Melanocyte of skin (primary cell): ENCODE measurements around a stretch of chr5.

- CAGE, long polyA plus RNA, 2 experiments, result no peak in any of the 2 experiments
These were observed 35.1 kb upstream of the IL6ST start for GRCh38 chr5:56029761-56030365.

- CAGE, long polyA plus RNA, 2 experiments, result no peak in any of the 2 experiments
These were observed 103.2 kb upstream of the IL6ST start for GRCh38 chr5:56097947-56098284.

DNA sequence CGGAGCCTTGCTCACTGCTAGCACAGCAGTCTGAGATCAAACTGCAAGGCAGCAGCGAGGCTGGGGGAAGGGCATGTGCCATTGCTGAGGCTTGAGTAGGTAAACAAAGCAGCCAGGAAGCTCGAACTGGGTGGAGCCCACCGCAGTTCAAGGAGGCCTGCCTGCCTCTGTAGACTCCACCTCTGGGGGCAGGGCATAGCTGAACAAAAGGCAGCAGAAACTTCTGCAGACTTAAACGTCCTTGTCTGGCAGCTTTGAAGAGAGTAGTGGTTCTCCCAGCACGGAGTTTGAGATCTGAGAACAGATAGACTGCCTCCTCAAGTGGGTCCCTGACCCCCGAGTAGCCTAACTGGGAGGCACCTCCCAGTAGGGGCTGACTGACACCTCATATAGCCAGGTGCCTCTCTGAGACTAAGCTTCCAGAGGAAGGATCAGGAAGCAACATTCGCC, 11.4 kb downstream of the ANKRD55 start:
- CAGE, long polyA plus RNA, 2 experiments, result no peak in any of the 2 experiments

GRCh38 chr5:56490871-56491421, 257.8 kb upstream of the ANKRD55 start:
- CAGE, long polyA plus RNA, 2 experiments, result no peak in any of the 2 experiments

GRCh38 chr5:56588612-56589188, 226.6 kb upstream of the MAP3K1 start:
- CAGE, long polyA plus RNA, 2 experiments, result no peak in any of the 2 experiments

GRCh38 chr5:56612735-56612993, 202.7 kb upstream of the MAP3K1 start:
- CAGE, long polyA plus RNA, 2 experiments, result no peak in any of the 2 experiments

DNA sequence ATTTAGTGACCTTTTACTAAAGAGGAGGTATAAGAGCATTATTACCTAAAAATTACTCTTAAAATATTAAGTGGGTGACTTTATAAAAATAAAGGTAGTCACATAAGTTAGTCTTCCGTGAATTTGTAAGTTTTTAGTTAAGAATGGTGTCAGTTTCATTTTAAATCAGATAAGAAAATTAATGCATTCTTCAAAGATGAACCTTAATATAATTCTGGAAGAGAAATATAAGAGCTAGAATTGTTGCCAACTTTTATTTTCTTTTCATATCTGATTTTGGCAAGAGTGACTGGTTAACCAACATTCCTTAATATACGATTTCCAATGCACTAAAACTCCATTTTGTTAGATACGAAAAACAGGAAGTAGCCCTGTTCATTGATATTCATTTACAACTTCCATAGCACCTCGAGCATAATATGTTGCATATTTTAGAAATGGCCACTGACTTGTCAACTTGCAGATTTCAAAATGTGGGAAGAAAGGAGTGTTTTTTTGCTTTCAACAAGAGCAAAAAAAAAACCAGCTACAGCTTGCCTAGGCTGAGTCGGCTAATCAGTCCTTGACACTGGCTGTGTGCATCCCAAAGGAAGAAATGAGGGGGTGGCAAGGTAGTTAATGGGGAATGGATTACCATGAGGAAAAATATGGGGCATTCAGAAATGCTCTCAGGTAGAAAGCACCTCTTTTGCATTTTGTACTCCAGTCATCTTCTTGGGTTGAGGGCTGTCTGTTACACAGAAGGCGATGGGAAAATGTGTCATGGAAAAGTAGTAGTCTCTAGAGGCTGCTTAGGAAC, 3.8 kb downstream of the MAP3K1 start:
- CAGE, long polyA plus RNA, 2 experiments, result no peak in any of the 2 experiments

- CAGE, long polyA plus RNA, 2 experiments, result no peak in any of the 2 experiments
These were observed 41.2 kb downstream of the MAP3K1 start for GRCh38 chr5:56856415-56857022.

DNA sequence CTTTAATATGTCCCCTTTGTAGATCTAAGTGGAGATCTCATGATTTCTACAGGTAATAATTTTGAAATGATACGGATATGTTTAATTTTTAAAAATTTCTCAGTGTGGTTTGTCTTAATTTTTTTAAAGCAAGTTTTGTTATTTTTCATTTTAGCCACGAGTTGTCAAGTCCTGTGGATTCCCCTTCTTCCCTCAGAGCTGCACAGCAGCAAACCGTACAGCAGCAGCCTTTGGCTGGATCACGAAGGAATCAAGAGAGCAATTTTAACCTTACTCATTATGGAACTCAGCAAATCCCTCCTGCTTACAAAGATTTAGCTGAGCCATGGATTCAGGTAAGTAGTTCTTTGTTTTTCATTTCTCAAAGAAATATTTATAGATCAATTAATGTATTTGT, 36.7 kb upstream of the SETD9 start:
- CAGE, long polyA plus RNA, 2 experiments, result no peak in any of the 2 experiments

- CAGE, long polyA plus RNA, 2 experiments, result no peak in any of the 2 experiments
These were observed 544 bp downstream of the MIER3 start for GRCh38 chr5:56951159-56951999.

- CAGE, long polyA plus RNA, 2 experiments, result no peak in any of the 2 experiments
These were observed 2.5 kb downstream of the GPBP1 start for GRCh38 chr5:57176188-57176911.

DNA sequence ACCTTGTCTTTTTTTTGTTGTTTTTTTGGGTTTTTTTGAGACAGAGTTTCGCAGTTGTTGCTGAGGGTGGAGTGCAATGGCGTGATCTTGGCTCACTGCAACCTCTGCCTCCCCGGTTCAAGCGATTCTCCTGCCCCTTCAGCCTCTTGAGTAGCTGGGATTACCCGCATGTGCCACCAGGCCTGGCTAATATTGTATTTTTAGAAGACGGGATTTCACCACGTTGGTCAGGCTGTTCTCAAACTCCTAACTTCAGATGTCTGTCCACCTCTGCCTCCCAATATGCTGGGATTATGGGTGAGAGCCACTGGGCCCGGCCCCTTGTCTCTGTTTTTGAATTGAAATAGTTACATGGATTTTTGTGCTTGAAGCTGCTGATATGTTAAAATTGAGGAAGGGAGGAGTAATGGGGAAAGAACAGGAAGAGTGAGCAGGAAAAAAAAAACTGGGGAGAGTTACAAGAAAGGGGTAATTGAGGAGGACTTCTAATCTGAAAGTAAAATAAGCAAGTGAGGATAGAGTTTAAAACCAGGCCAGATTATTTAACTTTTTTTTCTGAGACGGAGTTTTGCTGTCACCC, 5.8 kb downstream of the GPBP1 start:
- CAGE, long polyA plus RNA, 2 experiments, result no peak in any of the 2 experiments

DNA sequence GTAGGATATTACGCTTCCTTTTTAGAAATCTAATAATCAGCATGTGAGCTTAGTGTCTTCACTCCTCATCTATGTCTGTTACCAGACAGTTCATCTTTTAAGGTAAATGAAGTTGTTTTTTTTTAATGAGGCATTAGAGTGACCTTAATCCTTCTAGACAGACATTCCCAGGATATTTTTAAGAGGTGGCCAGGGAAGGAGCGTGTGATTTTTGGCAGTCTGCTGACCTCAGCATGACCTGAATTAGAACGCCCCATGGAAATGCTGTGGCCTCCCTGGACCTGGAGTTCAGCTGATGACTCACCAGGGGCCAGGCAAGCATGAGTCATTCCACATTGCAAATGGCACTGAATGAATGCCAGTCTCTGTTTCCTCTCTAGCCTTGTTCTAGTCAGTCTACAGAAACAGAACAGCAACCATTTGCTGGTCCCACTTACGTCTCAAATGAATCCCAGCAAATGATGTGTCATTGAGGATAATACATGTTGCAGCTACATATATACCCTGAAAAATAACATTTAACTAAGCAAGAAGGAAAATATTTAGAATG, 210.4 kb upstream of the ACTBL2 start:
- CAGE, long polyA plus RNA, 2 experiments, result no peak in any of the 2 experiments

- CAGE, long polyA plus RNA, 2 experiments, result no peak in any of the 2 experiments
These were observed 408.9 kb upstream of the ACTBL2 start for GRCh38 chr5:57891389-57892083.

GRCh38 chr5:58071488-58072211, 388.2 kb downstream of the PLK2 start:
- CAGE, long polyA plus RNA, 2 experiments, result no peak in any of the 2 experiments

- CAGE, long polyA plus RNA, 2 experiments, result no peak in any of the 2 experiments
These were observed 303.5 kb downstream of the PLK2 start for GRCh38 chr5:58156302-58156871.

DNA sequence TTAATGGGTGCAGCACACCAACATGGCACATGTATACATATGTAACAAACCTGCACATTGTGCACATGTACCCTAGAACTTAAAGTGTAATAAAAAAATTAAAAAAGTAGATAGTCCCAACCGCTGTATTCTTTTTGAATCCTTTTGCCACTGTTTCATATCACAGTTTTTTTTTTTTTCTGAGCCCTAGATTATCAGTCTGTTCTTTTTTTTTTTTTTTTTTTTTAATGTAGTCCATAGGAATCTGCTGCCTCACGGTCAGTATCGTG, 433.2 kb downstream of the RAB3C start:
- CAGE, long polyA plus RNA, 2 experiments, result no peak in any of the 2 experiments

DNA sequence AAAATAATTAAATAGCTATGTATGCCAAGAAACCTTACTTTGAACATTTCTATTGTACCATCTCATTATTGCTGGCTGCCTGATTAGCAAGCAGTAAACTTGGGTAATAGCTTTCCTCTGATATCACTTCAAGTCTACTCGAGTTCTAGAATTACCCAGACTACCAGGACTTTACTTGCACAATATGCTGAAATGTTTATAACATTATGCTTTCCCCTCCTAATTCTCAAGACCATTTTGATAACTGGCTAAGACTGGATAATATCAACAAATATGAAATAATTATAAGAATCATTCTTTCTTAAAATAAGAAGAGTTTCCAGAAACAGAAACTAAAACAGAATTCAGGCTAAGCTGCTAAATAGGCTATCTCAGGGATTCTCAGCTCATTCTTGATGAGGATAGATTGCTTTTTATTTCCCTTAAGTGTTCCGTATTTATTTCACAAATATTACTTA, 512.7 kb downstream of the RAB3C start:
- CAGE, long polyA plus RNA, 2 experiments, result no peak in any of the 2 experiments

DNA sequence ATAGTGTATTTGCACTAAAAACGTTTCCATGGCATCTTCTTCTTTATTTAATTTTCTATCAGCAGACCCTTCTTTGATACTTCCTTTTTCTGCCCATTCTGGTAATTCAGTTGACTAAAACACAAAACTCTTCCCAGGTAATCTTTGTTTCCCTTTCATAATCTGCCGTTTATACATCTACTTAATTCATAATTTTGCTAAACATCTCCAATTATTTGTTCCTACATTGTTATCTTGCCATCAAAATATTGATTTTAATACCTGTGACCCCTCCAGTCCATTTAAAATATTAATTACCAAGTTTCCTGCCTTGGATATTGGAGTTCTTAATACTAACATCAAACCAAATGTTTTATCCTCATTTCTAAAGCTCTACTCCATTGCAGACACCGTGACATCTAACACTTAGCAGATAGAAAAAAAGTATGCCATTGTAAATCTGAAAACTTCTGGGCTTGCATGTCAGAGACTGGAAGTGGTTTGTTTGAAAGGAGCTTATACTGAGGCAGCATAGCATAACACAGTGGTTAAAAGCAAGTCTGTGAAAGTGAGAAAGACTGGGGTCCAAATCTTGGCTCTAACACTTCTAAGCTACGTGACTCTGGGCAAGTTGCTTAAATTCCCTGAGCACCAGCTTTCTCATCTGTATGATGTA, 540.5 kb downstream of the RAB3C start:
- CAGE, long polyA plus RNA, 2 experiments, result no peak in any of the 2 experiments

DNA sequence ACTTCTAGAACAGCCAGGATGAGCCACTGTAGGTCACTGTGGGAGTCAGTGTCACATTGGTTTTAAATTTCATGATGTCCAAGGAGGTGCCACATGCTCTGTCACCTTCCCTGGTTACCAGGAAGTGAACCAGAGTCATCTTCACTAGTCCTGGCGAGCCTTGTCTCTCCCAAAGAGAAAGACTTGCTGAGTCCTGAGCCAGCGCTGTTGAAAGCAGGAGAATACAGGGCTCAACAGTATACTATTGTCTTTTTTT, 615.5 kb downstream of the RAB3C start:
- CAGE, long polyA plus RNA, 2 experiments, result no peak in any of the 2 experiments